Skeletal muscle cell (primary cell): ENCODE data around the genes GFER, SYNGR3, NPW, PGP and ATP6V0C.

DNA sequence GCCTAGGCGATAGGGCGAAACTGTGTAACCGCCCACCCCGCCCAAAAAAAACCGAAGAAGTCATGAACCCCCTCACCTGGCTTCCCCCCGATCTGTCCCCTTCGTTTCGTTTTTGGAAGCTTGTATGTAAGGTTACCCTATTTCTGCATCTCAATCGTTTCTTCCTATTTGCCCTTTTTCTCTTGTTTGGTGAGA, 1.2 kb downstream of the RPS2 start:
- RRBS = no CpG with 5 or more reads among the region's 9 CpGs

- RRBS = 3% methylated on average over 11 of the region's 79 CpGs
These were observed 532 bp upstream of the GFER start for GRCh38 chr16:1983251-1984070.

DNA sequence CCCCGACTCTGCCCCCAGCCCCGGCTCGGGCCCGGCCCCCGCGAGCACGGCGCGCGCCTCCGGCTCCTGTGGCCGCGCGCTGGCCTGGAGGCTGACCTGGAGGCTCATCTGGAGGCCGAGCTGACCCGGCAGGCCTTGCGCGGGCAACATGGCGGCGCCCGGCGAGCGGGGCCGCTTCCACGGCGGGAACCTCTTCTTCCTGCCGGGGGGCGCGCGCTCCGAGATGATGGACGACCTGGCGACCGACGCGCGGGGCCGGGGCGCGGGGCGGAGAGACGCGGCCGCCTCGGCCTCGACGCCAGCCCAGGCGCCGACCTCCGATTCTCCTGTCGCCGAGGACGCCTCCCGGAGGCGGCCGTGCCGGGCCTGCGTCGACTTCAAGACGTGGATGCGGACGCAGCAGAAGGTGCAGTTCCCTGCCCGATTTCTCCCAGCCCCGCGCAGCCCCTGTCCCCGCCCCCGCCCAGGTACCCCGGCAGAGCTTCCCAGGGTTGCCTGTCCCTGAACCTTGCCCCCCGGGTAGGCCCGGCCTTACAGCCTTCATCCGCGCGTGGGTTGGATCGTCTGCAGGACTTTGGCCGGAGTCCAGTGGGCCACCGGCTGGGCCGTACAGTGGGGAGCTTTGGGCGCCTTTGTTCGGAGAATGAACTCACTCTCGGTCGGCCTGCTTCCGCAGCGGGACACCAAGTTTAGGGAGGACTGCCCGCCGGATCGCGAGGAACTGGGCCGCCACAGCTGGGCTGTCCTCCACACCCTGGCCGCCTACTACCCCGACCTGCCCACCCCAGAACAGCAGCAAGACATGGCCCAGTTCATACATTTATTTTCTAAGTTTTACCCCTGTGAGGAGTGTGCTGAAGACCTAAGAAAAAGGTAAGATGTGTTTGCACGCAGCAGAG, at the start of gene GFER:
Gene GFER (plus strand): TSS at position 123 of the 899 bp plus-strand sequence.
- RRBS = 1% methylated on average over 46 of the region's 91 CpGs

- RRBS = 1% methylated on average over 49 of the region's 106 CpGs
These were observed at the start of gene SYNGR3 for GRCh38 chr16:1989576-1990780. Gene SYNGR3 (plus strand): TSS chr16:1989970.

GRCh38 chr16:2019398-2020435, at the start of gene NPW:
Gene NPW (plus strand): TSS chr16:2019785.
- RRBS = 3% methylated on average over 30 of the region's 95 CpGs

DNA sequence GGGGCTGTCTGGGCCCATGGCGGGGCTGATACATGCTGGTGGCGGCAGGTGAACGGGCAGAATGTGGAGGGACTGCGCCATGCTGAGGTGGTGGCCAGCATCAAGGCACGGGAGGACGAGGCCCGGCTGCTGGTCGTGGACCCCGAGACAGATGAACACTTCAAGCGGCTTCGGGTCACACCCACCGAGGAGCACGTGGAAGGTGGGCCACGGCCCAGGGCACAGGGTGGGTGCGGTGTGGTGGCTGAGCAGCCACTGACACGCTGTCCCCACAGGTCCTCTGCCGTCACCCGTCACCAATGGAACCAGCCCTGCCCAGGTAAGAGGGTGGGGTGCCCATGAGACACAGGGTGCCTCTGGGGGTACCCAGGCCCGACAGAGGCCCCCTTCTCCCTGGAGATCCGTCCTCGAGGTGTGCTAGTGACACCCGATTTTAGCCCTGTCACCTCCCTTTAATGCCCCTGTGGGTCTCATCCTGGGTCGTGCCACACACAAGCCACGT, 10.0 kb downstream of the NHERF2 start:
- RRBS = no CpG with 5 or more reads among the region's 24 CpGs

DNA sequence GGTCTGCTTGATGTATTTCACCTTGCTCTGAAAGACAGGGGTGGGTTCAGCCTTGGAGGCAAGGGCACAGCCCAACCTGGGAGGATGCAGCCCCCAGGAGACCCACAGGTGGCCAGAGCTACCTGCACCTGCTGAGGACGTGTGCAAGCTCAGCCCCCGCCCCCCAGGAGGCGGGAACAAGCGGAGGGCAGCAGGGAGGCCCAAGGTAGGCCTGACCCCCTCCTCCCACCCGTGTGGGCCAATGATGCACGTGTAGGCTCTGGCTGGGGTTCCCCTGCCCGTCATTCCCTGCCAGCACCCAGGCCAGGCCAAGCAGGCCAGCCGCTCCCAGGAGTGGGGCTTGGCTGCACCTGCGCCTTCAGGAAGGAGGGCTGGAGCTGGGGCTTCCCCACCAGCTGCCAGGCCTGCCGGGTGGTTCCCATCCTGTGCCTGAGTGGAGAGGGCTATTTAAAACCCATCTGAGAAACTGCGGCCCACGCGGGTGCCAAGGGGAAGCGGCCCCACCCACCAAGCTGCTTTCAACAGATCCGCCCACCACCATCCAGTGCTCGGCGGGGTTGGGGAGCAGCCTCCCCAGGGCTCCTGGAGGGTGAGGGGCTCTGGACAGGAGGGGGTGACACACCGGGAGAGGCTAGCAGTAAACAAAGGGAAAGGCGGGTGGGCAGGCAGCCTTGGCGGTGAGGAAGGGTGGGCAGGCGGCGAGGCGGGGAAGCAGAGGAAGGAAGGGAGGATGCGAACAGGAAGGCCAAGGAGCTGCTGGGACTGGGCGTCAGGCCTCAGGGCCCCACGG, 3.7 kb downstream of the NTHL1 start:
- RRBS = no CpG with 5 or more reads among the region's 26 CpGs

- RRBS = no CpG with 5 or more reads among the region's 8 CpGs
These were observed 712 bp downstream of the TSC2 start for GRCh38 chr16:2048522-2048872.

- RRBS = no CpG with 5 or more reads among the region's 31 CpGs
These were observed 34.5 kb downstream of the TSC2 start for GRCh38 chr16:2082160-2082765.

GRCh38 chr16:2177117-2177642, 19.2 kb downstream of the CASKIN1 start:
- RRBS = no CpG with 5 or more reads among the region's 20 CpGs

DNA sequence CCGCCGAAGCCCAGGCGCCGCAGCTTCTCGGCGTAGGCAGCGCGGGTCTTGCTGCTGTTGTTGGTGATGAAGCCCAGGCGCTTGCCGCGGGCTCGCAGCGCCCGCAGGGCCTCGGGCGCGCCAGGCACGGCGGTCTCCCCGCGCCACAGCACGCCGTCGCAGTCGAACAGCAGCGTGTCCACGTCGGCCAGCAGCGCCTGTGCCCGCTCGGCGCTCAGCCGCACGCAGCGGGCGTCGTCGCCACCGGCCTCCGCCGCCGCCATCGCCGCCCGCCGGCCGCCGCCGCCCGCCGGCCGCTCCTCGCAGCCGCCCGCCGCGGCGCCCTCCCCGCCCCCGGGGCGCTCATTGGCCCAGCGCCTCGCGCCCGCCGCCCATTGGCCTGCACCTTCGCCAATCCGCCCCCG, at the start of gene PGP:
Gene PGP (minus strand): TSS at position 326 of the 404 bp plus-strand sequence.
- RRBS = 1% methylated on average over 10 of the region's 69 CpGs

DNA sequence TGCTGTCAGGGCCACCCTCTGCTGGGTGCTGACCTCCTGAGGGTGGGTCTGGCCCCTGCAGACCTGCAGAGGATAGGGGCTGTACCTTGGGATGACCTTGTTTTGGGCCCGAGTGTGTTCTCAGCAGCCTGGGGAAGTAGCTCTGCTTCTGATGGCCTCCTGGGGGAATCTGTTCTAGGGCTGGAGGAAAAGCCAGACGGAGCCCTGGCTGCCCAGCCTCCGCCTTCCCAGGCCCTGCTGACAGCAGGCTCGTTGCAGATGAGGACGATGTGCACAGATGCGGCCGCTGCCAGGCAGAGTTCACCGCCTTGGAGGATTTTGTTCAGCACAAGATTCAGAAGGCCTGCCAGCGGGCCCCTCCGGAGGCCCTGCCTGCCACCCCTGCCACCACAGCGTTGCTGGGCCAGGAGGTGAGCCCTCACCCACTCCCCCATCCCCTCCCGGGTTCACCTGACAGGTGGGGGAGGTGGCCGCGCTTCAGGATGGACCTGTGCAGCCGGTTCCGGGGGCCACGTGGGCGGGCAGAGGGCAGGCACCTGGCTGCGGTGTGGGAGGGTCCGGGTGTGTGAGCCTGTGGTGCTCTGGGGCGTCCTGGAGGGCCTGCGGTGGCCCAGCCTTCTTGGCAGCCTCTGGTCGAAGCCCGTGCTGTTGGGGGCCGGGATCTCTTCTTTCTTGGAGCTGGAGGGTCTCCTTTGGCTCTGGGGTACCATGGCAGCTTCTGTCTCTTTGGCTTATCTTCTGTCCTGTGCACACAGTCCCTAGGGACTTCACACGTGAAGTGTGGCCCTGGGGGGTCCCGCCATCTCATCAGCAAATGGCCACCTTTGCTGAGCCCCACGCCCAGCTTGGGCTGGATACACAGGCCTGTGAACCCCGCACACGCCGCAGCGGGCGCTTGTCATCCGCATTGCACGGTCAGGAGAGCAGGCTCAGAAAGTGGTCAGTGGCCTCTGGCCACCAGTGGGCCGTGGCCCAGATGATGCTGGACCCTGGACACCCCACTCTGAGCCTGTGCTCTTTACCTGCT, 5.0 kb downstream of the E4F1 start:
- RRBS = 93% methylated on average over 11 of the region's 36 CpGs

DNA sequence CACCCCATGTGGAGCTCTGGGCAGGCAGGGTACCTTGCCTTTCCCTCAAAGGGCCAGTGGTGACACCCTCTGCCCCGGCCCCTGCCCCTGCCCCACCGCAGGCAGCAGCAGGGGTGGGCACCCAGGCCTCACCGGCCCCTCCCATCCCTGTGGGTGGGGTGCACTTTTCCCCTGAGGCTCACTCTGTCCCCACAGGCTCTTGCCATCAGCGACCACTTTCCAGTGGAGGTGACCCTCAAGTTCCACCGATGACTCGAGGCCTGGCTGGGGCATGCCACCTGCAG, 1.9 kb downstream of the DNASE1L2 start:
- RRBS = 37% methylated on average over 3 of the region's 6 CpGs

DNA sequence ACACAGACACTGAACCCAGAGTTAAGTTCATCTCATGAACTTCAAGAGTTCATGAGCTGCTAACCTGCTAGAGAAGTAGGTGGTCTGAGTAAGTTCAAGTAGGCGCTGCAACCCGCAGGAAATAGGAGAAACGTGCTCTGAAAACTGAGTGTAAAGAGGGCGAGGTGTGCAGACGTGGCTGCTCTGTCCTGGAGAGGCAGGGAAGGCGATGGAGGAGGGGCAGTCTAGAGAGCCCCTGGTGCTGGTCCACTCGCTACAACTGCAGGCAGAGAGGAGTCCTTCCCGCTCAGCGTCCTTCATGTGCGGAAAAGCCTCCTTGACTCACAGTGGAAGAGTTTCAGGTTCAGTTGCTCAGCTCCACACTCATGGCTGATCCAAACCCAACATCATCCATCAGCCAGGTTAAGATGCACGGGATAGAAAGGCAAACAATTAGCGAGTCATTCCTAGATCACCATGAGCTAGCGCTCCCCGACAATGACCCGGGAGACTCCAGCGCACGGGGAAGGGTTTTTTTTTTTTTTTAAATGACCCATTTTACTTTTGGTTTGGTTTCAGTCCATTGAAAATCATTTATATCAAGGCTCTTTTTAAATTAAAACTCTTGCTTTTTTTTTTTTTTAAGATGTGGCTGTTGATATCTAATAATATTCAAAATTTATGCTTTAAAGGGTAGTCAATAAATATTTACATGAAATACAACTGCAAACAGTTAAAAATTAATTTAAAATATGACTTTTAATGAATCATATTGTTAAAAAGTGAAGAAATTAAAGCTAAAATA, 11.9 kb downstream of the ABCA3 start:
- RRBS = no CpG with 5 or more reads among the region's 17 CpGs

GRCh38 chr16:2513823-2514523, at the start of gene ATP6V0C:
Gene ATP6V0C (plus strand): TSS chr16:2513952.
- RRBS = under 1% methylated on average over 34 of the region's 101 CpGs

- RRBS = no CpG with 5 or more reads among the region's 16 CpGs
These were observed 13.6 kb downstream of the PDPK1 start for GRCh38 chr16:2551336-2551827.

DNA sequence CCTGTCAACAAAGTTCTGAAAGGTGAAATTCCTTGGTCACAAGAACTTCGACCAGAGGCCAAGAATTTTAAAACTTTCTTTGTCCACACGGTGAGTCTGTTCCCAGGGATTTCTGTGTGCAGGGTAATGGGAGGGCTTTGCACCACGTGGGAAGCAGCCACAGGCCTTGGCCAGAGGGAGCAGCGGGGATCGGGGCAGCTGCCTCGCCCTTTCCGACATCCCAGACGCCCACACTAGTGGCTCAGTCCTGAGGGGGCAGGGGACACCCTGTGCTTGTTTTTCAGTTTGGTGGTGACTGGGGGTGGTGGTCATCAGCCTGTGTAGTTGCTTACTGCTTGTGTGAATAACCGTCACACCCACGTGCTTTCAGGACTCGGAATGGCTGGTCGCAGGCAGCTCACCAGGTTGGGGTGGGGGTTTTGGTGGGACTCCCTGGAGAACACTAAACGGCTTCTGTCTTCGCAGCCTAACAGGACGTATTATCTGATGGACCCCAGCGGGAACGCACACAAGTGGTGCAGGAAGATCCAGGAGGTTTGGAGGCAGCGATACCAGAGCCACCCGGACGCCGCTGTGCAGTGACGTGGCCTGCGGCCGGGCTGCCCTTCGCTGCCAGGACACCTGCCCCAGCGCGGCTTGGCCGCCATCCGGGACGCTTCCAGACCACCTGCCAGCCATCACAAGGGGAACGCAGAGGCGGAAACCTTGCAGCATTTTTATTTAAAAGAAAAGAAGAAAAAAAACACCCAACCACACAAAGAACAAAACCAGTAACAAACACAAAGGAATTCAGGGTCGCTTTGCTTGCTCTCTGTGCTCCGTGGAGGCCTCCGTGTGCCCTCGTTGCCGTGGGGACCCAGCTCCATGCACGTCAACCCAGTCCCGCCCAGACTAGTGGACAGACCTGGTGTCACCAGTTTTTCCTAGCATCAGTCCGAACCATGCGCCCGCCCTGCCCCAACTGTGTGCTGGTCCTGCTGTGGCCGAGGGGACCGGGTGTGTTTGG, 59.7 kb downstream of the PDPK1 start:
- RRBS = 96% methylated on average over 6 of the region's 44 CpGs

DNA sequence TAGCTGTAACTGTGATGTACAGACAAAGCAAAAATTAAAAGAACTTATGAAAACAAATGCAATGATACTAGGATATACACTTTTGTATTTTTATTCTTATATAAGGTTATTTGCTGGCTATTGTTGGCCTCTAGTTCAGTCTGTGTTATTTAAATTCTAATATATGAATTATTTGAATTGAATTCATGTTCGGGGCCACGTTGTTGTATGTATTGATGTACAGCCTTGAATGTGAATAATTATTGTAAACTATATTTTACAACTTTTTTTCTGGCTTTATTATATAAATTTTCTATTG, 64.9 kb downstream of the PDPK1 start:
- RRBS = no CpG with 5 or more reads among the region's 2 CpGs

DNA sequence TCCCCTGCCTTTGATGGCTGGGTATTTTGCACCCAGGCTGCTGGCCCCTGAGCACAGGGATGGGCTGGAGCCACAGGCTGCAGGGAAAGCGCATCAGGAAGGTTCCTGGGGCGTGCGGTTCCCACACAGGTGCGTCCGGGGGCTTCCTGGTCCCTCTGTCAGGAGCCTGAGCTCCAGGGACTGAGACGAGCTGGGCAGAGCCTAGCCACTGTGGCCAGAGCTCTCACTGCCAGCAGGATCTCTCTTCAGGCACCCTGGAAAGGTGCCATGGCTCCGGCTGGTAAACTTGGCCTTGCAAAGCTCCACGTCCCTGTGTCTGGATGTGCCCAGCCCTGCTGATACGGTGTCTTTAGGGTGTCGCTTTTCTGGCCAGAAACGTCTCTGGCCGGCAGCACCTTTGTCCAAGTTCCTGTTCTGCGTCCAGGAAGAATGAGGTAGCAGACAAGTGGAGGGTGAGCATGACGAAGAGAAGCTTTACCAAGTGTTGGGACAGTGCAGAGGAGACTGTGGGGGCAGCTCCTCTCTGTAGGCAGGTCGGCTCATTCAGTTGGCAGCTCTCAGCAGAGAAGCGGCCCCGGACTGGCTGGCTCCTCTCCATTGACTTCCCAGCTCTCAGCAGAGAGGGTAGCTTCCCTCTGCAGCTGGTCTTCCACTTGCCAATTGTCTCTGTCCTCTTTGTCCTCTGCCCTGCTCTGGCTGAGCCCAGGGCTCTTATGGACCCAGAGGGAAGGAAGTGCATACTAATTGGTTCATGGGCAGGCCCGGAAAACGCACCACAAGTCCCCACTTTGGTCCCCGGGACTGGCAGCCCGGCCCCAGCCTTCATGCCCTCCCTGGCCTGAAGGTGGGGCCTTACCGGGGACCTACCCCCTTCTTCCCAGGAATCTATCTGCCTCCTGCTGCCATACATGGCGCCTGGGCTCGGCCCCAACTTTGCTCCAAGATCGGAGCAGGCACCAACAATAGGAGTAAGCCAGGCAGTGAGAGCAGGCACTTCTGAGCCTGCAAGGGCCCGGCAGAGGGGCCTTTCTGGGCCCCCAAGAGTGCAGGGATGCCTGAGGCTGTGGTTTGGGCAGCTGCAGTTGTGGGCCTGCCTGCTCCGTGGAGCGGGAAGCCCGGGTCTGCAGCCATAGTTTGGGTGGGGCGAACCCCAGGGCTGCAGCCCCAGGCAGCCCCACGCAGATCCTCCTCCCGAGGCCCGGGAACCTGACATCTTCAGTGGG, 9.9 kb downstream of the KCTD5 start:
- RRBS = 76% methylated on average over 5 of the region's 33 CpGs

DNA sequence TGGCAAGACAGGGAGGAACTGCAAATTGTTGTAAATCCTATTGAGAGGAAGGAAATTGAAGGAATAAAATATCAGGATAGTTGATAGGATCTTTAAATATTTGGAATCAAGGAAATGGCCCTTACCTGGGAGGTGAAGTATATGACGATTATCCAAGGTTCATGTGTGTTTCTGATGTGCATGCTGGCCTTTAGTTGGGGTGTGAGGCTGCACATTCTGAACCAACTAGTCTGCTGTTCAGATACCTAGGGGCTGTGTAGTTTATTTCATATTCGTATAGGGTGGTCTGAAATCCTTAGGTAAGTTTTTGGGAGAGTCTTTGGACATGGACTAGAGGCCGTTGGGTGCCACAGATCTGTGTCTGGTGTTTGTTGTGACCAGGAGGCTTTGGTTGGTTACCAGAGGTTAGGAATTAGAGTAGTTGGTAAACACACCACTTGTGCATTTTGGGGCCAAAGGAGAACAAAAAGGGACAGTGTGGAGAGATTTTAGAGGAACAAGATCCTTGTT, 3.1 kb downstream of the SRRM2 start:
- RRBS = no CpG with 5 or more reads among the region's 3 CpGs